Colon Carcinoma Metastatic in the Brain (tissue), 2 donors: Measurements from ENCODE around the gene MED12.

DNA sequence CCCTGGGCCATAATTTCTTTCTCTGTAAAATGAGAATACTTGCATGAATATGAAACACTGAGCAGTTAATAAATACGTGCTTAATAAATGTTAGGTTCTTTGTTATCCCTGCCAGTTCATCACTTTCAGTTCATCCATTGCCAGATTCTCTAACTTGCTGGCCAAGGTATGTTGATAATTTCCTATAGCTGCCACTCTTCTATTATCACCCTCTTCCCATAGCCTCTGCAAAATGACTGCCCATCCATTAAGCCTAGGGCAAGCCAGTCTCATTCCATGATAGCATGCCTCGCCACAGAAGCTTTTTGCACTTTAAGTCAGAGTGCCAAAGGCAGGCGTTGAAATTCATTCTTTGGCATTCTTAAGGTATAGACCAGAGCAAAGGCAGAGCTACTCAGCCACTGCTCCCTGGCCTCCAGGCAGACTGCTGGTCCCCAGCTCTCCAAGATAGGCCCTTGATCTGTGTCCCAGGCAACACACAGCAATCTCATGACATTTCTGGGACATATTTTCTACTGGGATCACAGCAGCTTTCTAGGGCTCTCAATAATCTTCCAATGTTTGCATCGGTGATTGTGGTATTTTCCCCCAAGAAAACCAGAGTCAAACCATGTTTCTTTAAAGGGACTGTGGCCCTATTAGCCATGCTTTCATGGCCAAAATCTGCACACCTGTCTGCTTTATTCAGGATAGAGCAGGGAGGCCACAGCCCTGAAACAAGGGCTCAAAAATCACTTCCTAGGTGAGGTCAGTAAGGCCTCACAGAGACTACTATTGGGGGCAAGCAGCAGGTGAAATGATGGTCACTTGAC, 388.7 kb downstream of the OPHN1 start:
- PRO-cap, 2 experiments: no peak in any of the 2 experiments

- PRO-cap, 2 experiments: no peak in any of the 2 experiments
These were observed 36.9 kb downstream of the STARD8 start for GRCh38 chrX:68684226-68684847.

DNA sequence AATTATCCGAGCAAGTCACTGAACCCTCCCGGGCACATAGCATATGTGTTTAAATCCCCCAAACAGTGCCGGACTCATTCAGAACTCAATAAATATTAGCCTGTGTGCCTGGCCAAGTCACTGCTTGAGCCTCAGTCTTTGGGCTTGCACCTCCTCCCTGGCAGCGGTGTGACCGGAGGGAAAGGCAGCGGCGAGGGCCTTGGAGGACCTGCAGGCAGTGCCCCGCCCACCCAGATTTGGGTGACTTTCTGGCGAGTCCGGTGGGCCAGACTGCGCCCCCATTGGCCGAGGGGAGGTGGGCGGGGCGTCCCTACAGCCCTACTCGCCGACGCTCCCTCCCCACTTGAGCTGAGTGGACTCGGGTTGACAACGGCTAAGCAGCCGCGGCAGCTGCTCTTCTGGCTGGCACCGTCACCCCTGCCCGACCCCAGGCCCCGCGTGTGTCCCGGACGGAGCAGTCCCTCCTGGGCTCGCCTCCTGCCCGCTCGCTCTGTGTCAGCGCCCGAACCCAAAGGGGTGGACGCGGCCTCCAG, 45.9 kb downstream of the STARD8 start:
- PRO-cap, 2 experiments: peak in 2 of 2 experiments; most common plus-strand start position 351 of the sequence (in 2)

DNA sequence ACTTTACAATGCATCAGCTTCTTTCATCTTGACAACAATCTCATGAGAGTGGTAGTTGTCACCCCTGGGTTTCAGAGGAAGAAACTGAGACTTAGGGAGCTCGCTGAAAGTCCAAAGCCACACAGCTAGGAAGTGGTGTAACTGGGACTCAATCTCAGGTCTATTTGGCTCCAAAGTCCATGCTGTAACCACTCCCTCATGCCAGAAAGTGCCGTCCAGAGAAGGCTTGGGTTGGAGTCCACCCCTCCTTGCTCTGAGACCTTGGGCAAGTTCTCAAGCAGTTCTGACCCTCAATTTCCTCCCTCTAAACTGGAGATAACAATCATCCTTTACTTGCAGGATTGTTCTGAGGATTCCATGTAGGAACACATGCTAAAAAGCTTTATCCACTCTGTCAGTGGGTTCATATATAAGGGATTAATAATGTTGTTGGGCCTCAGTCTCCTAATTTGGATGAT, 40.6 kb downstream of the EFNB1 start:
- PRO-cap, 2 experiments: peak in 1 of 2 experiments; most common plus-strand start position 218 of the sequence (in 1); most common minus-strand start position 123 of the sequence (in 1)

GRCh38 chrX:69309114-69309909, 144.1 kb upstream of the PJA1 start:
- PRO-cap, 2 experiments: no peak in any of the 2 experiments

DNA sequence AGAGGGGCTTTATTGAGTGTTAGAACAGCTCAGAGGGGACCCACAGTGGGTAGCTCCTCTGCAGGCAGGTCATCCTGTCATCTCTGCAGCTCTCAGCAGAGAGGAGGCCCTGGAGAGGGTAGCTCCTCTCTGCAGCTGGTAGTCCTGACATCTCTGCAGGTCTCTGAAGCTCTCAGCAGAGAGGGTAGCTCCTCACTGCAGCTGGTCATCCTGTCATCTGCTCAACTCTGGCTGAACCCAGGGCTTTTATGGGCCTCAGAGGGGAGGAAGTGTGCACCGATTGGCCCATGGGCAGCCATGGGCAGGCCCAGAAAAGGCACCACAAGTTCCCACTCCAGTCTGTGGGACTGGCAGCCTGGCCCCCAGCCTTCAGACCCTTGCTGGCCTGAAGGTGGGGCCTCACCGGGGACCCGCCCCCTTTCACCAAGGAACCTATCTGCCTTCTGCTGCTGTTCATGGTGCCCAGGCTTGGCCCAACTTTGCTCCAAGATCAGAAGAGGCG, 29.4 kb downstream of the NALF2 start:
- PRO-cap, 2 experiments: no peak in any of the 2 experiments

DNA sequence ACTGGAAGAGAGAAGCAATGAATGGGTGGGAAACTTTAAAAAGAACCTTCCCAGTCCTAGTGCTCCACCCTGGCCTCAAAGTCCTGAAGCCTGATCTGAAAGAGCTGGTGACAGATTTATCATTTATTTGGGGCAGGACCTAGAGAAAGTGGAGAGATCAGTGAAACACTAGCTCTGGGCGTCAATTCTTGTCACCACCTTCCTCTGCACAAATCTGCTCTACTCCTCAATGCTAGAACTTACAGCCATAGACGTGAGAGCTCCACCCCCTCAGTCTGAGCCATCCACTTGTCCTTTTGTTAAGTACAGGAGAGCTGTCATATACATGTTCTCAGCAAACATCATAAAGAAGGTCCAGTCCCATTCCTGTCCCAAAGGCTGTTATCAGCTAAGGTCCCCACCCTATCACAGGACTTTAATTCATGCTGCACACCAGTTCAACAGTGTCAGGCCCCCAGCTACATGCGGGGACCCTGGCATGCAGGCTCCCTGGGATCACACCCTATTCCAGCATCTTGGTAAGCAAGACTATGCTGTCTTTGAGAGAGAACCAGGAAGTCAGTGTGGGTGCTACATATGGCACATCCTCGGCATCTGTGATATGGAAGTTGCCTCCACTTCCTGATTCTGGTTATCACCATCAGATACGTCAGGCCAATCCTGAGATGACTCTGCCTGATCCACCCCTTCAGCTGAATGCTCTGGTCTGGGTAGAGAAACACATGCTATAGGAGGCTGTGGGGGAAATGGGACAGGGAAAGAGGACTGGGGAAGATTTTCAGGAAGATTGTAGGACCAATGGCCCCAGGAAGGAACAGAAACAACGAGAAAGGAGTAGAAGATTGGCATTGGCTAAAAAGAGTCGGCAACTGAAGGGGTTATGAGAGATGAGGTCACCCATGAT, 2.3 kb downstream of the P2RY4 start:
- PRO-cap, 2 experiments: no peak in any of the 2 experiments

DNA sequence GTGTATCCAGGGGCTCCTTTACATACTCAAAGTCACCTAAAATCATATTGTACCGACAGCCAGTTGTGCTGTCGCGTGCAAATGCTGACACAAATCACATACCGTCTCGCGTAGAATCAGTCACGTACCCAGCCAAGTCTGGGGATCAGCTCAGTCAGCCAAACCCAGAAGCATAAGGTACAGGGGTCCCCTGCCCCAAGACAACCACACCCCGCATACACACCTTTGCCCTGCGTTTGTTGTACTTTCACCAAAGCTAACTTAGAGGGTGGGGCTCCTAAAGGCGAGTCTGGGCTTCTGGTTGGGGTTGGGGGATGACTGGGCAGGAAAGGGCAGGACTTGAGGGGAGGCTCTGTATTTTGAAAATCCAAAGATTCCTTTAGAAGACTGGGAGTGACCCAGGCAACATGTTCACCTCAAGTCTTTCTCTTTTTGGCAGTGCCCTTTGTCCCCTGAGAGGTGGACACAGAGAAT, 845 bp downstream of the GDPD2 start:
- PRO-cap, 2 experiments: no peak in any of the 2 experiments

DNA sequence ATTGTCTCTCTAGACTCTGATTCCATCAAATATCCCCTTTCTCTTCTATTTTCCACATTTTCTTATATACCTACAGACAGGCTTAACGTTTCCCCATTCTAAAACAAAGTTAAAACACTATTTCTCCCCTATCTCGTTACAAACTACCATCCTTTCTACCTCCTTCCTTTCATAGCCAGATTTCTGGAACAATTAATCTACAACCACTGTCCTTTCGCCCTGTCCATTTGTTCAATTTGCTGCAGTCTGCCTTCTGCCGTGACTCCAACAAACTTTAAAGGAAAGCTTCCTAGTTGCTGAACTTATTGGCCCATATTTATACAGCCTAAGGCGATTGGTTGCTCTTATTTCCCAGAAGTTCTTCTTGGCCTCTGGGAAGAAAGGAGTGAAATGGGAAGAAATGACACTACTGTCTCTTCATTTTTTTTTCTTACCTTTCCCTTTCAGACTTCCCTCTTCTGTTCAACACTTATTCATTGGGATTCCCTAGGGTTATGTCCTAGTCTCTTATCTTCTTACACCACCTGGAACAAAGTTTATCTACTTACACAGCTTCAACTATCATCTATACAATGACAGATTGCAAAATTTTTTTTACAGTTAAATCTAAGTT, 68.2 kb downstream of the SNX12 start:
- PRO-cap, 2 experiments: no peak in any of the 2 experiments

DNA sequence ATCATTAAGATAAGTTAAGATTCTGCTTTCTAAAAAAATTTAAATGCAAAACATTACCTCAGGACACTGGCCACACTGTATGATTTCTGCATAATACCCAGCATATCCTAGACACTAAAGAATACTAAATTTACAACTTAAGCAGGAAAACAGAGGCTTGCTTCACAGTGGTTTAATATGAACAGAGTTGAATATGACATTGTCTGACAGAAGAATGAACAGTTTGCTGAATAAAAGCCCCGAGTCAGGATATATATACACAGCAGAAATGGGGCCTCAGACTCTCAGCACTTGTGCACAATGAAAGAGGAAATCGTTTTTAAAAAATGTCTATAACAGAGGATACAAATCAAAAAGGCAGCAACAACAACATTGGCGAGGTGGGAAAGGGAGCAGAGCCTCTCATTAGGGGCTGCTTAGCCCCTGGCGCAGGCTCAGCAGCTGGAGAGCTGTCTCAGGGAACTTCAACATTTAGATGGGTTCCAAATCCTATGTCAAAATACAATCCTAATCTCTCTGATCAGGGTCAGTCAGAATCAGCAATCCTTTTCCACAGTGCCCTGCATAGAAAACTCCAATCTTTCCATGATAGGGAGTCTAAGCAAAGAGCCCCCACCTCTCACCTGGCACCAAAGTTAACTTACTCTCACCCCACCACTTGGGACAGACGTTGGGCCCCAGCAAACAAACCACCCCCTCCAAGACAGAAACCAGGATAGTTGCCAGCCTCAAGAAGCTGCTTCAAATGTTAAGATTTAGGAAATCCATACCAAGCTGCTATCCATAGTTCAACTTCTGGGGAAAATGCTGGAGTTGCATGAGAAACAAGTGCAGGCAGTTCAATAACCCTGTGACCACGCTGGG, 8.8 kb downstream of the SNX12 start:
- PRO-cap, 2 experiments: no peak in any of the 2 experiments

DNA sequence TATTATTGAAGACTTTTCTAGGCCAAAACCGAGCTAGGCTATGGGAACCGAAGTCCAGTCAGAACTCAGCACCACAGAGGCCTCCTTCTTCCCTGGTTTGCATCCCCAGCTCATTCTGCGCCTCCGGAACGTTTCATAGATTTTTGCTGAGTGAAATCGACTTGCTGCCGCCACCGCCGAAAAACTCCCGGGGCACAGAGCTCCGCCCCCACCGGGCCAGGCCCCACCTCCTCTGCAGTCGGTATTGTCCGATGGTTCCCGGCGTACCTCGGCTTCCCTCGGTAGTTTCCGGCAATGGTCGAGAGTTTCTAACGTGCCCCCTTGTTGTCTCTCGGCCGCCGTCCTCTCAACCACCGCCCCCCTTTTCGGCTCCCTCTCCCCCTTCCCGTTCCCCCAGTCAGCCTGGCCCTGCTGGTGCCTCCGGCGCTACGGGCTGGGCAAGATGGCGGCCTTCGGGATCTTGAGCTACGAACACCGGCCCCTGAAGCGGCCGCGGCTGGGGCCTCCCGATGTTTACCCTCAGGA, at the start of gene MED12:
TSS of gene MED12 (plus strand) at position 284 of the 525 bp plus-strand sequence.
- PRO-cap, 2 experiments: peak in 2 of 2 experiments; most common plus-strand start position 244 of the sequence (in 2); most common minus-strand start position 186 of the sequence (in 1)

DNA sequence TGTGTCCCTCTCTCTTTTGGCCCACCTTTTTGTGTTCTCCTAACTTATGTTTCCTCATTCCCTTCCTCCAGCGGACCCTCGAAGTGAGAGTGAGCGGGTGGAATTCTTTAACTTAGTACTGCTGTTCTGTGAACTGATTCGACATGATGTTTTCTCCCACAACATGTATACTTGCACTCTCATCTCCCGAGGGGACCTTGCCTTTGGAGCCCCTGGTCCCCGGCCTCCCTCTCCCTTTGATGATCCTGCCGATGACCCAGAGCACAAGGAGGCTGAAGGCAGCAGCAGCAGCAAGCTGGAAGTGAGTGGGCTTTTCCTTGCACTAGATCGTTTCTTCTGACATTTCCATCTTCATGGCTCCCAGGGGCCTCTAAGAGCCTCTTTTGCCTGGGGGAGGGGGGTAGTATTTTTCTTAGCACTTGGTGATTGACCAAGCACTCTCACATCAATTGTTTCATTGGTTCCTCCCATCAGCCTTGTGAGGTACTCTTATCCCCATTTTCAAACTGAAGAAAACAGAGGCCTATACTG, 5.8 kb downstream of the MED12 start:
- PRO-cap, 2 experiments: no peak in any of the 2 experiments

- PRO-cap, 2 experiments: no peak in any of the 2 experiments
These were observed 73.6 kb upstream of the OGT start for GRCh38 chrX:71459232-71459859.

- PRO-cap, 2 experiments: no peak in any of the 2 experiments
These were observed 3.4 kb downstream of the OGT start for GRCh38 chrX:71536140-71536964.

DNA sequence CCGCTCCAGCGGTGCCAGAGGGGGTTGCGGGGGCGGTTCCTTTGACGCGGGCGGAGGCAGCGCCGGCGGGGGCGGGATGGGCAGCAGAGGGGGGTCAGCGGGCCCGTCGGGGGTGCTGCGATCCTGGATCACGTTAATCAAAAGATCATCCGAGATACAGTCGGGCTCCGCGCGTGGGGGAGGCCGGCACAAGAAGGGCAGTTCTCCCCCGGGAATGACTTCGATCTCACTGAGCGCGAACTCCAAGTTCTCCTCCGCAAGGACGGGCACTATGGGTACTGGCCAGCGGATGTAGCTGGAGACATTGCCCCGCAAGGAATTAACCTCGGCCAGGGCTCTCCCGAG, 50.5 kb upstream of the PIN4 start:
- PRO-cap, 2 experiments: no peak in any of the 2 experiments

GRCh38 chrX:72273559-72274008, 3.5 kb downstream of the RPS4X start:
- PRO-cap, 2 experiments: no peak in any of the 2 experiments

GRCh38 chrX:72376707-72377441, 71.2 kb upstream of the CITED1 start:
- PRO-cap, 2 experiments: no peak in any of the 2 experiments

GRCh38 chrX:72384118-72384818, 78.6 kb upstream of the CITED1 start:
- PRO-cap, 2 experiments: no peak in any of the 2 experiments

DNA sequence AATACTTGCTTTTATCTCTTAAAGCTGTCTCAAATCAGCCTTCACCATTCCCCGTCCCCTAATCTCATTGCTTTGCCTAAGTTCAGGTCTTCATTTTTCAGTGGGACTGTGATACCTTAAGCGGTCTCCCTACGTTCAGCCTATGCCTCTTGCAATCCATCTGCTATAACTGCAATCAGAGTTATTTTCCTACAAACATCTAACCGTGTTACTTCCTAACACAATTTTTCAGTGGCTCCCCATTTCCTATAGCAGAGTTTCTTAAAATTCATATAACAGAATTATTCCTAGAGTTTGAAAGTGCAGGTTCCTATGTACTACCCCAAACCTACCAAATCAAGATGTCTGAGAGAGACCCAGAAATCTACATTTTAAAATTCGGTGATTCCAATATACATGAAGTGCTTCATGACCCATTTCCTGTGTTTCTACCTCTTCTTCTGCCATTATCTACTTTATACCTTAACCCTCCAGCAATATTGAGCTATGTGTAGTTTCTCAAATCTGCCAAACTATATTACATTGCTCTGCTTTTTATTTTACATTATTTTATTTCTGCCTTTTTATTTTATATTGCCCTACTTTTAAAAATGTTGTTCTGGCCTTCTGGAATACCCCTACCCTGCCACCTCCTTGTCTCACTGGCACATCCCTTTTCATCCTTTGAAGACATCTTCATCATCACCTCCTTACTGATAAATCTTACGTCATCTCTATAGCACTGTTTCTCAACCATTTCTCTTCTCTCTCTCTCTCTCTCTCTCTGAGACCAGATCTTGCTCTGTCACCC, 24.5 kb downstream of the HDAC8 start:
- PRO-cap, 2 experiments: no peak in any of the 2 experiments

- PRO-cap, 2 experiments: no peak in any of the 2 experiments
These were observed 48.3 kb upstream of the PABPC1L2A start for GRCh38 chrX:73127679-73127951.